Myometrial cell (primary cell): ENCODE data around the genes ATG13 and DDB2.

GRCh38 chr11:46339715-46340191 is 7.5 kb upstream of the DGKZ start:
- RAMPAGE, long total RNA, result no peak

GRCh38 chr11:46342113-46342695 is 5.1 kb upstream of the DGKZ start:
- RAMPAGE, long total RNA, result no peak

DNA sequence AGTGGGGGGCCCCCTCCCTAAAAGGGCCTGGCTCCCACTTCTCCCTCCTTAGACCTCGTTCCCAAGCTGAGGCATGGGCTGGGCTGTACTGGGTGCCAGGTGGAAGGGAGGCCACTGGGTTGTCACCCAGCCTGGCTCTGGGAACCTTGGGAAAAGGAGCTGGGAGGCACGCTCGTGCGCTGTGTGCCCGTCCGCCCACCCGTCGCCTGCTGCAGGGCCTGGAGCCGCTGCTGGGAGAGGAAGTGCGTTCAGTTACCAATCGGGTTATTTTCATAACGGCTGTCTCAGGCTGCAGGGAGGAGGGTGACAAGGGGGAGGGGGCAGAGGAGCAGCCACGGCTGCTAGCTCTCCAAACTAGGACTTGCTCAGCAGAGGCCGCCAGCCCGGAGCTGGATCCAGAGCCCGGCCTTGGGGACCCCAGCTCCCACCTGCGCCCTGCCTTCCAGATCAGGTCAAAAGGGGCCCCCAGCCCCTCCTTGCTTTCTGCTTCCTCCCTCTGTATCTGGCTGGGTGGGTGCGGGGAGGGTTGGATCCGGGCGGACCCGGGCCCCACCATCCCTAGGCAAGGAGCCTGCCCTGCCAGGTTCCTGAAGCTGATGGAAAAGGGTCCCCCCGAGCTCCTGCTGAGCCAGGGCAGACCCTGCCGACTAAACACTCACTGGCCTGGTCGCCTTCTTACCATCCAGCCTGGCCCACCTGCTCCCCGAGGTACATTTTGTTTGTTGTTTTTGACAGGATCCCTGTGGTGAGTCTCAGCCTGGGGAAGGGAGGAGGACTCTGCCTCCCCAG is 14.2 kb downstream of the DGKZ start:
- RAMPAGE, long total RNA, result no peak

GRCh38 chr11:46362561-46363564 is 15.6 kb downstream of the DGKZ start:
- RAMPAGE, long total RNA, result no peak

- RAMPAGE, long total RNA, result no peak
These were observed 1.5 kb downstream of the MDK start for GRCh38 chr11:46382877-46383480.

- RAMPAGE, long total RNA, result no peak
These were observed 2.1 kb downstream of the CHRM4 start for GRCh38 chr11:46389424-46389840.

GRCh38 chr11:46617434-46618550 is at the start of gene ATG13:
Gene ATG13 (plus strand): TSS chr11:46617553.
- RAMPAGE, long total RNA, result start-site peak on the plus strand at chr11:46617560-46617585, 45 and 60 reads in 2 replicates

- RAMPAGE, long total RNA, result no peak
These were observed 5.7 kb downstream of the LRP4 start for GRCh38 chr11:46912485-46913309.

GRCh38 chr11:47012028-47012492 is 75.5 kb downstream of the CSTPP1 start:
- RAMPAGE, long total RNA, result no peak

DNA sequence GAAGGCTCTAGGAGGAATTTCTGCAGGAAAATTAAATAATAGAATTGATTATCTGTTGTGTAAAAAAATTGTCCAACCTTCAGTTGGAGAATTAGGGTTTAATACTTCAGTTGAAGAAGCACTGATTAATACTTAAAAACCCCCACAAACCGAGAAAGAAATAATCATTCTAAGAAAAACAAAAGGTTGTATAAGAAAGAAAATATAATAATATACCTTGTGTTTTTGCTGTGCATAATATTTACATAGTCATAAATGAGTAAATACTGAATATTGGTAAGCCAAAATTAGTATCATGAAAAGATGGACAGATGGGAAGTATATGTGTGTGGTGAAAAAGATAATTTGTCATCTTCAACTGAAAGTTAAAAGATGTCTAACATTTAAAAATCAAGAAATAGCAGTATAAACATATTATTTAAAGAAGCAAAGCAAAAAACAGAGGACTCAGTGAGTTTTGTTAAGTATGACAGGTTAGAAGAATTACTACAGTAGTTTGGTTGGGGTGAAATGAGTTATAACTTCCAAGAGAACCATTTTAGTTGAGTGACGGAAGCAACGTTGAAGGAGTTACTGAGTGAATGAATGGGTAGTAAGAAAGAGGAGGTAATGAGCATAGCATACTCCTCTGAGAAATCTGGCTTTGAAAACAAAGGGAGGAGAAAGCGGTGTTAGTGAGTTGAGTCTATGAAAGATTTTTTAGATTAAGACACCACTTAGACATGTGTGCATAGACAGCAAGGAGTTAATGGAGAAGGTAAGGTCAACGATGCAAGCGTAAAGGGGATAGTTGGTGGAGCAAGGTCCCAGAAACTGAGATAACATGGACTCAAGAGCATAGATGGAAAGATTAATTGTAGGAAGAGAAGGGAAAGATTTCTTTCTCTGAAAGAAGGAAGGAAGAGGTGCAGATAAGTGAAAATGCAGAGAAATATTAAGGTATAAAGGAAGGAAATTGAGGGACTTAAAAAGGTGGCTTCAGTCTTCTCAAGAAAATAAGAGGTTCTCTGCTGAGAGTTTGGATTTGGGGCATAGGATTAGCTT is 98.6 kb downstream of the ARFGAP2 start:
- RAMPAGE, long total RNA, result no peak

GRCh38 chr11:47118867-47119367 is 57.8 kb downstream of the ARFGAP2 start:
- RAMPAGE, long total RNA, result no peak

DNA sequence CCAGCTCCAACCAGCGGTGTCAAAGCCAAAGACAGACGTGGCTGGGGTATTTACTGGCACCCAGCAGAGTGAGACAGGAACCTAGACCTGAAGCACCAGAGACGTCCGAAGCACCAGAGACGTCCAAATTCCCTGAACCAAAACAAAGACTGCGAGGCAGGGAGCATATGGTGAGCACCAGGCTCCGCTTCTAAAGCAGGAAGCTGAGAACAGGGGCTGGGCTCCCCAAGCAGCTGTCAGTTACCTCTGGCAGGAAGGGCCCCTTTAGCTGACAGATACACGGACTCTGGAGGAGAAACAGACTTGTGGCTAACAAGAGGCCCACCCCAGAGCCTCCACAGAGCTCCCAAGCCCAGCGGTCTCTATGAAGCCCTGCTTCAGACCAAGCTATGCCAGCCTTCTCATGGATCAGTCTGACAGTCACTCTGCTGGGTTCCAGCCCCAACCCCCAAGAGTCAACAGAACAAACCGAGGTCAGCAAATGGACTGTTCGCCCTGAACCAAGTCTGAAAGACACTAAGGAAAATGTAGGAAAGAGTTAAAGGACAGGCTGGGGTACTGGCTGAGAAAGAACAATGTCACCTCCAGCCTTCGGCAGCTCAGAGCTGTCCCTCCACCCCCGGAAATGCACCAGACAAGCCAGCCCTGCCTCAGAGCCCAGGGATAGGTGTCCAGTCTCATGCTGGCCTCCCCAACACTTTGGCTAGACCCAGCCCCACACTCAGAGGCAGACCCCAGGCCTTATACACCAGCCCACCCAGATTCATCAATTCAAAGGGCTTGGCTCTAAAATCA is 4.0 kb downstream of the ARFGAP2 start:
- RAMPAGE, long total RNA, result no peak

- RAMPAGE, long total RNA, result no peak
These were observed 2.4 kb upstream of the ARFGAP2 start for GRCh38 chr11:47178987-47179477.

GRCh38 chr11:47183872-47184375 is 2.3 kb downstream of the PACSIN3 start:
- RAMPAGE, long total RNA, result no peak

DNA sequence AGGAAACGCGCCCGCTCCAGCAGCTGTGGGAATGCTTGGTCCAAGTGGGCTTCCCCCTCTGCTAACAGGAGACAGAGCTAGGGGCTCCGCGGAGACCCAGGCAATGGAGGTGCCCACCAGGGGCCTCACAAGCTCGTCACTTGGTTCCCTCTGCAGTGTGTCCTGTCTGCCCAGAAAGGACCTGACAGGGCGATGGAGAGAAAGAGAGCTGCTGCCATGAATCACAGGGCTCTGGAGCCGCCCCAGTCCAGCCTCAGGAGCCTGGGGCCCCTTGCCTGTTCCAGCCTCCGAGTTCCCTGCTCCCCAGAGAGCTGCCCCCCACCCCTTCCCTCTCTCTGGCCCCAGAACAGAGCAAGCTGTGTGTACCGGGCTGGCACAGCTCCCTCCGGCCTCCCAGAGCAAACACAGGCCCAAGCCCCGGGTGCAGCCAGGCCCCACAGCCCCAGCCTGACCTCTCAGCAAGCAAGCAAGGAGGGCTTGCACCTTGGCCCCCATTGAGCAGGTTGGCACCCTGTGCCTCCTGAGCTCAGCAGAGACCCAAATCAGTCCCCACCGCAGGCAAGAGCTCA is 1.6 kb downstream of the PACSIN3 start:
- RAMPAGE, long total RNA, result no peak

GRCh38 chr11:47214901-47215972 is at the start of gene DDB2:
Gene DDB2 (plus strand): TSS chr11:47214974.
- RAMPAGE, long total RNA, result start-site peak on the plus strand at chr11:47214968-47215115, 317 and 395 reads in 2 replicates

DNA sequence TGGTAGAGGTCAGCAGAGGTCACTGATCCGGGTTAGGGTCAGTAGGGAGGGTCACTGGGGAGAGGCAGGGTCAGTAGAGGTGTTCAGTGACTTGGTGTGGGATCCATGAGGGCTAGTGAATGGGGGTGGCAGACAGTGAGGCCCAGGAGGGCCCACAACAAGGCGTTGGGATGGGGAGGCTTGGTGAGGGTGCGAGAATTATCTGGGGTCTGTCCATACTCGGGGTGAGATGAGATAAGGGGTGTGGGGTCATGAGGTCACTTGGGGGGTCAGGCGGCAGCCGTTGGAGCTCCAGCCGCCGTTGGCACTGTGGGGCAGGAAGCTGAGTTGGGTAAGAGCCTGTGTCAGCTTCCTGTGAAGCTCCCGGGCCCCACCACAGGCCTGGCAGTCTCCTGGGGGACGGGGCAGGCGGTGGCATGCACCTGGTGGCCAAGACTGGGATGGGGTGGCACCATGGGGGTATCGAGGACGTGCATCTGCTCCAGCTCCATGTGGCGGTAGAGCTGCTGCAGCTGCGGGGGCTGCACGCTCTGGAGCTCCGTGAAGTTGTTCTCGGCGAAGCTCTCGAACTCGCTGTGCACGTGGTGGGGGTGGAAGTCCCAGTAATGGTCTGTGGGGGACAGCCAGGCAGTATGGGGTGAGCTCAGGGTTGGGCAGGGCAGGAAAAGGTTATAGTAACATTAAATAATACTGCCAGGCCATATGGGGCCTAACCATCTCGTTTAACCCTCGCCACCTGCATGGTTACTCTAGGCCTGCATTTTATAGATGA is 7.1 kb upstream of the MYBPC3 start:
- RAMPAGE, long total RNA, result no peak

GRCh38 chr11:47399788-47400759 is 8.3 kb upstream of the SLC39A13 start:
- RAMPAGE, long total RNA, result no peak

- RAMPAGE, long total RNA, result no peak
These were observed 528 bp downstream of the SLC39A13 start for GRCh38 chr11:47408783-47409453.

DNA sequence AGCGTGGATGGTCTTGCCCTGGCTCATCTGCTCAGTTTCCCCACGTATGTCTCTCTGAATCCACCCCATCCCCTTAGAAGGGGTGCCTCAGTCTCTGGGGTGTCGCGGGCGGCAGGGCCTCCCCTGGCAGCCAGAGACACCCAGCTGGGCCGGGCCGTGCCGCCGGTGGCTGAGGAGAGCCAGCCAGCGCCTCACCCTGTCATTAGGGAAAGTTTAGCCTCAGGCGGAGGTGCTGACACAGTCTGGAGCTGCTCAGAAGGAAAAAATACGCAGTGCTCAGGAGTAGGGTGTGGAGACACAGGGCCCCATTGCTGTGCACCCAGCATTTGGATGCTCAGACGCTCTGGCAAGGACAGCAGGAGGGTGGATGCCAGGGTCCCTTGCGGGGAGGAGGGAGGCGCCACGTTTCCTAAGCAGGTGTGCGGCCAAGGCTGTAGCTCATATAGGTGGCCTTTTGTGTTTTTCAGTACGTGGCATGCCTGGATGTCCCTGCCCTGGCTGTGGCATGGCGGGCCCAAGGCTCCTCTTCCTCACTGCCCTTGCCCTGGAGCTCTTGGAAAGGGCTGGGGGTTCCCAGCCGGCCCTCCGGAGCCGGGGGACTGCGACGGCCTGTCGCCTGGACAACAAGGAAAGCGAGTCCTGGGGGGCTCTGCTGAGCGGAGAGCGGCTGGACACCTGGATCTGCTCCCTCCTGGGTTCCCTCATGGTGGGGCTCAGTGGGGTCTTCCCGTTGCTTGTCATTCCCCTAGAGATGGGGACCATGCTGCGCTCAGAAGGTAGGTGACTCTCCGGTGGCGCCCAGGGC is 1.4 kb downstream of the SLC39A13 start:
- RAMPAGE, long total RNA, result no peak